AG04450 (cell line): ENCODE results near the gene PANK1.

DNA sequence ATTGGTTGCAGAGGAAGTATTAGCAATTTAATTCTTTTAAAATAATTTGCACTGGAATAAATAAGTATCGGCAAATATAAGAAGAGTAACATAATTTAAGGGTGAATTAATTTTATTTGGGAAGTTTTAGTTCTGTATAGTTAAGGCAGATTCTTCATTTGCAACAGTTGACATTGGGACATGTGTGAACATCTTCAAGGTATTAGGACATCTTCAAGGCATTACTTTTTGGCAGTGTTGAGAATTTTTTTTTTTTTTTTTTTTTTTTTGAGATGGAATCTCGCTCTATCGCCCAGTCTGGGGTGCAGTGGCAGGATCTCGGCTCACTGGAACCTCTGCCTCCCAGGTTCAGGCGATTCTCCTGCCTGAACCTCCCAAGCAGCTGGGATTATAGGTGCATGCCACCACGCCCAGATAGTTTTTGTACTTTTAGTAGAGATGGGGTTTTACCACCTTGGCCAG lies 5.6 kb downstream of the PTEN start:
- CAGE, long polyA plus RNA: no peak
- RRBS: no CpG with 5 or more reads among the region's 6 CpGs

GRCh38 chr10:87879843-87880581 lies 16.6 kb downstream of the PTEN start:
- CAGE, long polyA plus RNA: no peak
- RRBS: no CpG with 5 or more reads among the region's 3 CpGs

GRCh38 chr10:88057881-88058229 lies 194.4 kb downstream of the PTEN start:
- CAGE, long polyA plus RNA: no peak
- RRBS: no CpG with 5 or more reads among the region's 1 CpG

GRCh38 chr10:88069998-88070453 lies 206.6 kb downstream of the PTEN start:
- CAGE, long polyA plus RNA: no peak
- RRBS: no CpG with 5 or more reads among the region's 8 CpGs

GRCh38 chr10:88497639-88497901 lies 85.5 kb downstream of the RNLS start:
- CAGE, long polyA plus RNA: no peak

DNA sequence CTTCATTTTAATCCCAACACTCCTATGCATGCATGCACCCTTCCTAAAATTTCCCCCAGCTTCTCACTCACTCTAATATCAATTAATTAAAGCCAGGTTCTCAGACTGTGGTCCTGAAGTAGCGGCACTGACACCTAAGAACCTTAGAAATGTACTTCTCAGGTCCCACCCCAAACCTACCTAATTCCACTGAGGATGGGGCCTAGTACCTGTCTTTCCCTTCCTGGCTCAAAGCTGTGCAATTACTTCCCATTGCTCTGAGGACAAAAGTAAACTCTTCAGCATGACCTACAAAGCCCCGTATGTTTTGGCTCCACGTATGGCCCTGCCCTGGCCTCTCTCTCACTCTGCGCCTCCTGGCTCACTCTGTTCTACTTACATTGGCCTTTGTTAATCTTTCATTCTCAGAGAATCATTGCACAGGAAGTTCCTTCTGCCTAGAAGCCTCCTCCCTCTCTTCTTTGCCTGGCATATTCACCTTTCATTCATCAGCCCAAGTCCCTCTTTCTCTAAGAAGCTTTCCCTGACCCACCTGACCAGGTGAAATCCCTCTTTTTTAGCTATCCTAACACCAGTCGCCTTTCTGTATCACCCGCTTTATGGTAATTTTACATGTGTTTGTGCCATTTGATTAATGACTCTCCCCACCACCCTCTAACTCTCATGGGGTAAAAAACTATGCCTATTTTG lies 23.8 kb downstream of the LIPM start:
- CAGE, long polyA plus RNA: no peak
- RRBS: no CpG with 5 or more reads among the region's 6 CpGs

GRCh38 chr10:88926841-88927153 lies 25.8 kb downstream of the ACTA2 start:
- CAGE, long polyA plus RNA: no peak
- RRBS: no CpG with 5 or more reads among the region's 2 CpGs

DNA sequence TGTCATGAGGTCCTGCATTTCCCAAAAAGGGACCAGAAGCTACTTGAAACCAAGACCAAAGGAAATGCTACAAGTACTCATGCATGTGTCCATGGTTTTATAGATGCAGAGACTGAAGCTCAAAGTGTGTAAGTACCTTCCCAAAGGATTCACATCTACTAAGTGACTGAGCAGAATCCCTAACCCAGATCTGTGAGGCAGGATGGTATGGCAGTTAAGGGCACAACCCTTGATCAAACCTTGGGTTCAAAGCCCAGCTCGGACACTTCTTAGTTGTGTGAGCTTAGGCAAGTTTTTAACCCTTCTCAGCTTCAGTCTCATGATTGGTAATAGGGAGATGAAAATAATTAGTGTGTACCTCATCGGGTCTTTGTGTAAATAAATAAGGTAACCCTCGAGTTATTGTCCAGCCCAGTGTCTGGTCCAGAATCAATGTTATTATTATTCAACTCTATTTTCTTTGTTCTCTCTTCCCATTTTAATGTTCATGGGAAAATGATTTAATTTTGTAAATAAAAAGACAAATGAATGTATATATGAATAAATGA lies 8.6 kb downstream of the ACTA2 start:
- CAGE, long polyA plus RNA: no peak
- RRBS: no CpG with 5 or more reads among the region's 3 CpGs

- CAGE, long polyA plus RNA: no peak
- RRBS: no CpG with 5 or more reads among the region's 5 CpGs
These were observed 11.5 kb upstream of the FAS start for GRCh38 chr10:88978918-88979649.

DNA sequence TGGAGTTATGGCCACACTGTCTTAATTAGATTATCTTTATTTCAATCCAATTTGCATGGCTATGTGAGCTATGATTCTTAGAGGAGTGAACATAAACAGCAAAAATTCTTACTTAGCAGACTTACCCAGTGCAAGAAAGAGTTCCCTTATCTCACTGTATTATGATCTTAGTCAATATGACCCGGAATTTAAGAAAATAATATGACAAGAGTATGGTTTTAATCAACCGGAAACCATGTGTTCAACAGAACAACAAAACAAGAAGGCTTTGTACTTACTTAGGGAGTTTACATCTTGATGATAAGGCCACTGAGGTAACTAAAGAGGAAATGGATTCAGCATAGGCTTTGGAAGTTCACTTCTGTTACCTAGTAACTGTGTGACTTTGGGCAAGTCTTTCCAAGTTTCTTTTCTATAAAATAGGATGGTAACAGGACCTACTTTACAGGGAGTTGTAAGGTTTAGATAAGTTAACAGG lies 7.4 kb upstream of the FAS start:
- CAGE, long polyA plus RNA: no peak
- RRBS: no CpG with 5 or more reads among the region's 2 CpGs

DNA sequence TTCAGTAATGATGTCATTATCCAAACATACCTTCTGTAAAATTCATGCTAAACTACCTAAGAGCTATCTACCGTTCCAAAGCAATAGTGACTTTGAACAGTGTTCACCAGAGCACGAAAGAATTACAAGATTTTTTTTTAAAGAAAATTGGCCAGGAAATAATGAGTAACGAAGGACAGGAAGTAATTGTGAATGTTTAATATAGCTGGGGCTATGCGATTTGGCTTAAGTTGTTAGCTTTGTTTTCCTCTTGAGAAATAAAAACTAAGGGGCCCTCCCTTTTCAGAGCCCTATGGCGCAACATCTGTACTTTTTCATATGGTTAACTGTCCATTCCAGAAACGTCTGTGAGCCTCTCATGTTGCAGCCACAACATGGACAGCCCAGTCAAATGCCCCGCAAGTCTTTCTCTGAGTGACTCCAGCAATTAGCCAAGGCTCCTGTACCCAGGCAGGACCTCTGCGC lies 699 bp upstream of the FAS start:
- CAGE, long polyA plus RNA: no peak
- RRBS: no CpG with 5 or more reads among the region's 8 CpGs

- CAGE, long polyA plus RNA: no peak
- RRBS: 17% methylated on average over 1 of the region's 4 CpGs
These were observed 84.5 kb downstream of the CH25H start for GRCh38 chr10:89122479-89123081.

- CAGE, long polyA plus RNA: no peak
- RRBS: 6% methylated on average over 25 of the region's 72 CpGs
These were observed 950 bp upstream of the CH25H start for GRCh38 chr10:89207680-89208853.

GRCh38 chr10:89331983-89332814 lies 4.4 kb downstream of the IFIT3 start:
- CAGE, long polyA plus RNA: no peak
- RRBS: no CpG with 5 or more reads among the region's 9 CpGs

DNA sequence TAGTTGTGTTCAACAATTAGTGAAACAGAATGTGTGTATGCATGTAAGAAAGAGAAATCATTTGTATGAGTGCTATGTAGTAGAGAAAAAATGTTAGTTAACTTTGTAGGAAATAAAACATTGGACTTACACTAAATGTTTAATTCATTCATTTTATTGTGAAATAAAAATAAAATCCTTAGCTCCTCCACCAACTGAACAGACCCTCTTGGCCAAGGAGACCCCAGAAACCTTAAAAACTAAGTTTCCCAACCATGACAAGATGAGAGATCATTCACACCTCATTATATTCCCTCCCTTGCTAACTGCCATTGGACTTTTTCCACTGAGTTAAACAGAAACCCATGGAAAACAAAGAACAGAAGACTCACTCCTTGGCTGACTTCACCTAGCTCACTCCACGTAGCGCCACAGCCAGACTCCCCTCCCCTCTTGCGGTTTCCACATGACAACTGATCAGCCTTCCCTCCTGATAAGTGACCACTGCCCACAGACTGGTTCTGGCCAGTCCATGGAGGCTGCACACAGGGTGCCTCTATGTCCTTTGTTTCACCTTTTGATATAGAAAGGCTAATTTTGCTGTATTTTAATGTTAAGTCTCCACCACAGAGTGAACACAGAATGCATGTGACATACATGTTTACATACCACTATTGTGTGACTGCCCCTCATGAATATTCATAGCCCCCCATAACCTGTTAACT lies 10.4 kb upstream of the IFIT5 start:
- CAGE, long polyA plus RNA: no peak
- RRBS: no CpG with 5 or more reads among the region's 3 CpGs

DNA sequence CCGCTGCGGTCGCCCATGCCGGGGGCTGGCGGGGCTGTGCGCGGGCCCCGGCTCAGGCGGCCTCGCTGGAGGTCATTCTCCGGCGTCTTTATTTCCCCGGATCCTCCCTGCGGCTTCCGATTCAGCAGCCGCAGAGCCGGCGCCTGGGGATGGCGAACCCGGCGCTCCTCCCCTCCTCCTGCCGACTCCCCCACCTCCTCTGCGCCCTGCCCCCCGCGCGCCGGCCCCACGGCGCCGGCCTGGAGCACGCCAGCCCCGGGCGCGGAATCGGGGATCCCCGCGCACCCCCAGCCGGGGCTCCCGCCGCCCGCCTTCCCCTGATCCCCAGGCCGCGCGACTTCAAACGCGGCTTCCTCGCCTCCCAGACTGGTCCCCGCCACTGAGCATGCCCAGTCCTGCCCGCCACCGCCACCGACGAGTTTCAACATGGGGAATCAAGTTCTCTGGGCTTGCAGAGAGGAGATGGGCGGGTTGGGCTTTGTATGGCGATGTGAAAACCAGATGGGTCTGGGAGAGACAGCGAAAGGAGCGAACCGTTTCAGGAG lies at the start of gene PANK1:
TSS of gene PANK1 (minus strand) at position 368 of the 545 bp plus-strand sequence.
- CAGE, long polyA plus RNA: no peak
- RRBS: 10% methylated on average over 8 of the region's 57 CpGs

DNA sequence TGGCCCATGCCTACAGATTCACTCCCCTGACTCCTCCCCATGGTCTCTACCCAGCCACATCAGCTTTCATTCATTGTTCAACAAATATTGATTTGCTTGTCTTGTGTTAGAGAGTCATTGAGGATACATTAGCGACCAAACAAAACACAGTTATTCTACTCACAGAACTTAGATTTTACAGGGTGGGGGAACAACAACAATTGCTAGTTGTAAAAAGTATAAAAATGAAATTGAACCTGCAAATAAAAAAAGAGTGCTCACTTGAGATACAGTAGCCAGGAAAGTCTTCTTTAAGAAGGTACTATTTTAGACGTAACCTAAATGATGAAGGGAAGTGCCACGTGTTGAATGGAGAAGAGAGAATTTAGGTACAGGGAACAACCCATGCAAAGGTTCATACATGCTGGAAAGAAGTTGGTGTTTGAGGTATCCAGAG lies 1.6 kb upstream of the KIF20B start:
- CAGE, long polyA plus RNA: no peak
- RRBS: no CpG with 5 or more reads among the region's 3 CpGs

DNA sequence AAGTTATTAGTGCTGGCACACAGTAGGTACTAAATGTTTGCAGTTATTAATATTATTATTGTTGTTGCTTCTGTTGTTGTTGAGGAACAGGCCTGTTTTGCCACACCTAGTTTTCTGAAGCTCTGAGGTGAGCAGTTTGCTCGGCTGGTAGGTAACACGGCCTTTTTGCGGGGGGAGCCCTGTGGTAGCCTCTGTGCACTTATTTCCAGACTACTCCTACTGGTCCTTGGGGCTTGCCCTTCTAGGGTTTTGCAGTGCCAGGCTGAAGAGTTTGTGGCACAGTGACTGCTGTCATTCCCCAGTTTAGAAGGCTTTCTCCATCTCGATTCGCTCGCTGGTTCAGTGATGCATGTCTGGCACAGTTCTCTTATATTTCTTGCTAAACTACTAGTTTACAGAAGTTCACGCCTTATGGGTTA lies 656 bp downstream of the KIF20B start:
- CAGE, long polyA plus RNA: no peak
- RRBS: no CpG with 5 or more reads among the region's 7 CpGs

DNA sequence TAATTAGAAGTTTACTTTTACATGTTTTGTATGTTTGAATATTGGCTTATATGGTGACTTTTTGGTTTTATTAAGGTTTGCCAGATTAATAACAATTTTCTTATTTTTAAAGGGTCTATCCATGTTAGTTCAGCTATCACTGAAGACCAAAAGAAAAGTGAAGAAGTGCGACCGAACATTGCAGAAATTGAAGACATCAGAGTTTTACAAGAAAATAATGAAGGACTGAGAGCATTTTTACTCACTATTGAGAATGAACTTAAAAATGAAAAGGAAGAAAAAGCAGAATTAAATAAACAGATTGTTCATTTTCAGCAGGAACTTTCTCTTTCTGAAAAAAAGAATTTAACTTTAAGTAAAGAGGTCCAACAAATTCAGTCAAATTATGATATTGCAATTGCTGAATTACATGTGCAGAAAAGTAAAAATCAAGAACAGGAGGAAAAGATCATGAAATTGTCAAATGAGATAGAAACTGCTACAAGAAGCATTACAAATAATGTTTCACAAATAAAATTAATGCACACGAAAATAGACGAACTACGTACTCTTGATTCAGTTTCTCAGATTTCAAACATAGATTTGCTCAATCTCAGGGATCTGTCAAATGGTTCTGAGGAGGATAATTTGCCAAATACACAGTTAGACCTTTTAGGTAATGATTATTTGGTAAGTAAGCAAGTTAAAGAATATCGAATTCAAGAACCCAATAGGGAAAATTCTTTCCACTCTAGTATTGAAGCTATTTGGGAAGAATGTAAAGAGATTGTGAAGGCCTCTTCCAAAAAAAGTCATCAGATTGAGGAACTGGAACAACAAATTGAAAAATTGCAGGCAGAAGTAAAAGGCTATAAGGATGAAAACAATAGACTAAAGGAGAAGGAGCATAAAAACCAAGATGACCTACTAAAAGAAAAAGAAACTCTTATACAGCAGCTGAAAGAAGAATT lies 36.2 kb downstream of the KIF20B start:
- CAGE, long polyA plus RNA: no peak
- RRBS: no CpG with 5 or more reads among the region's 6 CpGs

DNA sequence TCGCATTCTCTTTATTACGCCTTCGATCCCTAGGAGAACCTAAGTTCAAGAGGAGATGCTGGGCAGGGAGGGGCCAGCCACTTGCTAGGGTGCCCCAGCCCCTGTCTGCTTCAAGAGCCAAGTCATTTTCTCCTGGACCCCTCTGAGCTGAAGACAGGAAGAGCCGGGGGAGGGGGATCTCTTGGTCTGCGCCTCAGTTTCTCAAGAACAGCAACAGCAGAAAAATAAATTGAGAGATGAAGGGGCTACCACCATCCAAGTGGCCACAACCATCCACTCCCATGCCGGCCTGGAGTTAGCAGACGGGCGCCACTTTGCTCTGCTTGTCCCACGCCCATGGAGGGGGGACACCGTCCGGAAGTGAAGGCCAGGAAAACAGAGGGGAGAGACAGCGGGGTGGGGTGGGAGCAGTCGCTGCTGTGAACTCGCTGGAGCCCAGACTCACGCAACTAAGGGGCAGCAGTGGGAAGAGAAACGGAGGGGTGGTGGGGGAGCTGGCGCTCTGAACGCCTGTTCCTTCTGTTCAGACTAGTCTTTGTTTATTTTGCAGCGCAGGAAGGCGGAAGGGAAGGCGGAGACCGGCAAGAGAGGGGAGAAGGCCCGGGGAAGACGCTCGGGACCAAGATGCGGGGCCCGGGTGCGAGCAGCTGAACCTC lies 135.4 kb downstream of the KIF20B start:
- CAGE, long polyA plus RNA: no peak
- RRBS: 20% methylated on average over 8 of the region's 28 CpGs